HT1080 (cell line): ENCODE measurements around a stretch of chr10.

DNA sequence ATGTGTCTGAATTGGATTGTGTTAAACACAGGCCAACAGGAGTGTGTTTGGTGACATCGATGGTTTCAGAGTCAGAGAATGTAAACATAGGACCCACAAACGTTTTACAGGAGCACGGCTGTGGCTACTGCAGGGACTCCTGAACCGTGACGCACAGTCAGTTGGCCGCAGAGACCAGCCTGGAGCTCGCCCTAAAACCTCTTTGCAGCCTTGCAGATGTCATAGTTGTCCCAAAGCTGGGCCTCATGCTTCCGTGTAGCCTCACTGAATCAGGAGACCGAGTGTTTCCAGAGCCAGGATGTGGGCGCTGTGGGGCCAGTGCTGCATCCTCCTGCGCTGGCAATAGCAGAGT is 7.4 kb downstream of the RBM20 start:
RAMPAGE:
- cytosol, long total RNA = no peak
- long total RNA = no peak
- nucleus, long total RNA = no peak

DNA sequence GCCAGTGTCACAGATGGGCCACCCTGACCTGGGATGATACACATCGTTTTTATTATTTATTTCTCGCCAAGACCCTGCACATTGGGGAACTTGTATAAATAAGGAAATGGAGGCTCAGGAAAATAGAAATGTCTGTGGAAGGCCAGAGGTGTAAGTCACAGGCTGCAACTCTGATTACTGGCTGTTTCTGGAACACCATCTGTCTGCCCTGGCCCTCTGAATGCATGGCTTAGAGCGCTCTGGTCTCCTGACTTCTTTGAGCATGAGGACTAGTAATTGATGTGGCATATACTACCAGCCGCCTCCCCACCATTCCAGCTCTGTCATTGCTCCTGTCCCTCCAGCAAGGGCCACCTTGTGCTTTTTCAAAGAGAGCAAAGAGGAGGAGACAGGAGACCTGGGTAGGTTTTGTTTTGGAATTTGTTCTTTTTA is 81.7 kb upstream of the PDCD4 start:
RAMPAGE:
- cytosol, long total RNA = no peak
- long total RNA = no peak
- nucleus, long total RNA = no peak

DNA sequence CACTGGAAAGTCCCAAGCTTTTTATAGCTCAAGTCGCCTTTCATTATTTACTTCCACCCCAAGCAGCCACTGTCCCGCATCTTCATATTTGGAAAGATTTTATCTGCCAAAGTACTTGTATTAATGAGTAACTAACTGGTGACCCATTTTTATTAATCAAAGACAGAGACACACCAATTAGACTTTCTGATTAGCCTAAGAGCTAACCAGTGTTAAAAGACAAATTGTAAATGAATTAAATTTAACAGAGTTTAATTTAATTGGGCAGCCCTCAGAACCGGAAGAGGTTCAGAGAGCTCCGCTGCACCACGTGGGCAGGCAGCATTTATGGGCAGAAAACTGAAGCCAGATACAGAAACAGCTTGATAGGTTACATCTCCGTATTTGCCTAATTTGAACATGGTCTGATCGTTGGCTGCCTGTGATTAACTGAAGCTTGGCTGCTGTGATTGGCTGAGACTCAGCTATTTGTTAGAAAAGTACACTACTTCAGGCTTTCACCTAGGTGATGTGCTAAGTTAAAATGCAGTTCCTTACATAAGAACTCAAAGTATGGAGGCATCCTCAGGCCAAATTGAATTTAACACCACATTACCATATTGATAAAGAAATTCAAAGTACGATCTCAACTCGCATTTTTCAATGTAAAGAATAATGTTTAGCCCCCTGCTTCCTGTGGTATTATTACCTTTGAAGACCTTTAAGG is 78.3 kb upstream of the PDCD4 start:
RAMPAGE:
- cytosol, long total RNA = no peak
- long total RNA = no peak
- nucleus, long total RNA = no peak

RAMPAGE:
- cytosol, long total RNA = no peak
- long total RNA = no peak
- nucleus, long total RNA = no peak
Observed at GRCh38 chr10:110824564-110825105, 47.1 kb upstream of the PDCD4 start.

DNA sequence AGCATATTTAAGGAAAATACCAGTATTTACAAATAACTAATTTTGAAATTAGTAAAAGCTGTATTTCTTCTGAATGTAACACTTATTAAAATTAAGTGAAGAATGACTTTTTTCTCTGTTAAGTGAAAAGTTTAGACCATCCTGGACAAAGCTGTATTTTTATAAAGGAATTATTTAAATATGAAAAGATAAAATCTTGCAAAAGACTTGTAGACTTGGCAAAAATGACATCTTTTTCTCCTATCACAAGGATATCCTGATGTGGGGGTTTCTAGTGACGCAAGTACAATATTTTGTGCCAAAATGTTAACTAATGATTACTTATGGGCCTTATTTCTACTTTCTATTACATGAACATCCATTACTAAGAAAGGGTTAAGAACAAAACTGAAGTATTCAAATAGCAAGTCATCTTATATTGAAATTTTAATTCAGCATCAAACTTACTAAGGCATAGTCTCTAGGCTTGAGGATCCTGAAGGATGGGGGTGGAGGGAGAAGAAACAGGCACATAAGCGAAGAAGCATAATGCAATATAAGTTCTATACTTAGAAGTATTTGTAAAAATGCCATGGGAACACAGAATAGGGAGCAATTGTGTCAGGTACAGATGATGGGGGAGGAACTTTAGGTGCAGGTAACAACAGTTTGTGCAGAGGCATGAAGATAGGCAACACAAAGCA is 10.8 kb downstream of the BBIP1 start:
RAMPAGE:
- cytosol, long total RNA = no peak
- long total RNA = no peak
- nucleus, long total RNA = no peak

RAMPAGE:
- cytosol, long total RNA = no peak
- long total RNA = no peak
- nucleus, long total RNA = no peak
Observed at GRCh38 chr10:111076073-111076656, 664 bp upstream of the ADRA2A start.

DNA sequence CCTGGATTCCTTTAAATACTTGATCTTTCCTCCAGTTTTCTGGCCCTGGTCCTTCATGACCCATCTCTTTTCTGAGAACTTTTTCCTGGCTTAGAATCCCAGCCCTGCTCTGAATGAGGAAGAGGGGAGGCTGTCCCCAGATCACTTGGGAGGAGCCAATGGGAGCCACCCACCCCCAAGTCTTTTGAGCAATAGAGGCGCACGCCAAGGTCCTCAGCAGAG is 126.7 kb downstream of the ADRA2A start:
RAMPAGE:
- cytosol, long total RNA = no peak
- long total RNA = no peak
- nucleus, long total RNA = no peak

RAMPAGE:
- cytosol, long total RNA = no peak
- long total RNA = no peak
- nucleus, long total RNA = no peak
Observed at GRCh38 chr10:112241988-112242317, 41.2 kb upstream of the TECTB start.

RAMPAGE:
- cytosol, long total RNA = no peak
- long total RNA = no peak
- nucleus, long total RNA = no peak
Observed at GRCh38 chr10:112261637-112261836, 21.7 kb upstream of the TECTB start.

DNA sequence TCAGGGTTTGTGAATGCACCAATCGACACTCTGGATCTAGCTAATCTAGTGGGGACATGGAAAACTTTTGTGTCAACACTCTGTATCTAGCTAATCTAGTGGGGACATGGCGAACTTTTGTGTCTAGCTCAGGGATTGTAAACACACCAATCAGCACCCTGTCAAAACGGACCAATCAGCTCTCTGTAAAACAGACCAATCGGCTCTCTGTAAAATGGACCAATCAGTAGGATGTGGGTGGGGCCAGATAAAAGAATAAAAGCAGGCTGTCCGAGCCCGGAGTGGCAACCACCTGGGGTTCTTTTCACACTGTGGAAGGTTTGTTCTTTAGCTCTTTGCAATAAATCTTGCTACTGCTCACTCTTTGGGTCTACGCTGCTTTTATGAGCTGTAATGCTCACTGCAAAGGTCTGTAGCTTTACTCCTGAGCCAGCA is 1.8 kb upstream of the ACSL5 start:
RAMPAGE:
- cytosol, long total RNA = no peak
- long total RNA = no peak
- nucleus, long total RNA = no peak

RAMPAGE:
- cytosol, long total RNA = no peak
- long total RNA = no peak
- nucleus, long total RNA = no peak
Observed at GRCh38 chr10:112430657-112431144, 16.0 kb downstream of the ZDHHC6 start.

DNA sequence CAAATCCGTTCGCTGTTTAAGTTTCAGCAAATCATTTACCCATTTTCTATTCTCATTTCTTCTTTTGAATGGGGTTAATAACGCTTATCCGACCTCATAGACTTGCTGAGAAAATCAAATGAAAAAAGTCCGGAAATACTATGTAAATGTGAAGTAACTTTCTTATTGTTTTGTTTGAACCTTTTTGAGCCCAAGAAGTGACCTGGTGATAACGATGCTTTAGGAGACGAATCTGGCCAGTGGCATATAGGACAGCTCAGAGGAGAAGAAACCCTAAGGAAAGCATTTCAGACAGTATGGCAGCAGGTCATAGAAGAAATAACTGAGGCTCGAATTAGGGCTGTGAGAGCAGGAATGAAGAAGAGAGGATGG is 130.9 kb downstream of the VTI1A start:
RAMPAGE:
- cytosol, long total RNA = no peak
- long total RNA = no peak
- nucleus, long total RNA = no peak

DNA sequence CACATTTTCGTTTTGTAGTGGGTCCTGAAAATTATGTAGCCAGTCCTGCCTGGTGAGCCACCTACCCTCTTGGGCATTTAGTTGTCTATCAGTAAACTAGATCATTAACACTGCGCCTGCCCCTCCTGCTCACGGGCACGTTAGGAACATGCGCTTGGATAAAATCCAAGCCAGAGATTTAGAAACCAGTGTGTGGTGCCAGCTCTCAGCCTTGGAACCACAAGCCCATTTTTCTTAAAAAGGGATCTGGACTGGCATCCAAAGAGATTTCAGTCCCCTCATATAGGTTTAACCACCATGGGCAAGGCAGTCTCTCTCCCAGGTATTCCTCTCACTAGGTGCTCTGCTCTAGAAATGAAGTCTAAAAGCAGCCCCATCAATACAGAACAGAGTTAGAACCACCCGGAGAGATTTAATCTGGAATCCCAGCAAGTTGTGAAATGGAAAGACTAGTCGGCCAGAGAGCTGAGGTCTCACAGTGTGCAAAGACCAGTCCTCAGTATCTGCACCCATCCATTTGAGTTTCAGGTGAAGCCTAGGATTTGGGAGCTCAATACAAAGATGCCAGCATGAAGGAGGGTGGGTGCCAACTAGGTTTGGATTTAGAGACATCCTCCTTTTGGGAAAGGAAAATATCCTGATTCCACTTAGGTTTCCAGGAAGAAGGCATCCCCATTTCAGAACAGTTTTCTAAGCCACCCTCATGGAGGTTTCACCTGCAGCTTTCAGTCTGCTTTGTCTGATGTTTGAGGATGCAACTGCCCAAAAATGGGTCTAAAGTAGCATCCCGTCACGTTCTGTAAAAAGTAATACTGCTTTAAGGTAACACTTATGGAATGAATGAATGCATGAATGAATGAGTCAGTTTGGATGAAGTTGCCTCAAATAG is 123.7 kb upstream of the TCF7L2 start:
RAMPAGE:
- cytosol, long total RNA = no peak
- long total RNA = no peak
- nucleus, long total RNA = no peak

GRCh38 chr10:112845000-112845526 is 105.0 kb upstream of the TCF7L2 start:
RAMPAGE:
- cytosol, long total RNA = no peak
- long total RNA = no peak
- nucleus, long total RNA = no peak

DNA sequence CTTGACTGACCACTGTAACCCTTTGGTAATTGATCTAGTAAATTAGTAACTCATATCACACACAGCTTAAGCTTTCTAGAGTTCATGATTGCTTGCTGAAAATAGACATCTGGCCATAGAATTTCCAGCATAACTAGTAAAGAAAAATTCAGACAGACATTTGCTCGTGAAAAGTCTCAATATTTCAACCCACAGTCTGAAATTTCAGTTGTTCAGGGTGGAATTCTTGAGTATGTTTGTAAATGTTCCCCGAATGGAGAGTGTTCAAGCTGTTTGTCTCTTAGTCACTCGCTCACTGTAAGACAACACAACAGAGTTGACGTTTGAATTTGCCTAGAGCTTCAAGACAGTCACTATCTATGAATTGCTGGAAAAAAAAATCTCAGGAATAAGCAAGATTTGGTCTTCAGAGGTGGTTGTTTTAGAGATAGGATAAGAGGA is 34.0 kb upstream of the TCF7L2 start:
RAMPAGE:
- cytosol, long total RNA = no peak
- long total RNA = no peak
- nucleus, long total RNA = no peak

DNA sequence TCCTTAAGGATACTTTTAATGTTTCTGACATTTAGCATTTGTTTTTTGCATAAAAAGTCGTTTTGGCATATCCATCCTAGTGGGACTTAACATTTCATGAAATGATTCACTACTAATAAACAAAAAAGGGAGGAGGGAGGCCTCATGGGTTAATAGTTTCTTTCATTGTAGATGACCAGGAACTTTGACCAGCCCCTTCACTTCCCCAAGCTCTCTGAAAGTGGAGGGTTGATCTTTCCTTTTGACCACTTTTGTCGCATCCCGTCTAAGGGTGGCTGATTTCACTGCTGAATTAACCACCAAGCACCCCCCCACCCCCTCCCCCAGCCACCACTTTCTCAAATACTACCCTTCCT is 626 bp upstream of the TCF7L2 start:
RAMPAGE:
- cytosol, long total RNA = no peak
- long total RNA = no peak
- nucleus, long total RNA = no peak

RAMPAGE:
- cytosol, long total RNA = no peak
- long total RNA = no peak
- nucleus, long total RNA = no peak
Observed at GRCh38 chr10:113027700-113028205, 77.7 kb downstream of the TCF7L2 start.

RAMPAGE:
- cytosol, long total RNA = no peak
- long total RNA = no peak
- nucleus, long total RNA = no peak
Observed at GRCh38 chr10:113047448-113048015, 97.5 kb downstream of the TCF7L2 start.

DNA sequence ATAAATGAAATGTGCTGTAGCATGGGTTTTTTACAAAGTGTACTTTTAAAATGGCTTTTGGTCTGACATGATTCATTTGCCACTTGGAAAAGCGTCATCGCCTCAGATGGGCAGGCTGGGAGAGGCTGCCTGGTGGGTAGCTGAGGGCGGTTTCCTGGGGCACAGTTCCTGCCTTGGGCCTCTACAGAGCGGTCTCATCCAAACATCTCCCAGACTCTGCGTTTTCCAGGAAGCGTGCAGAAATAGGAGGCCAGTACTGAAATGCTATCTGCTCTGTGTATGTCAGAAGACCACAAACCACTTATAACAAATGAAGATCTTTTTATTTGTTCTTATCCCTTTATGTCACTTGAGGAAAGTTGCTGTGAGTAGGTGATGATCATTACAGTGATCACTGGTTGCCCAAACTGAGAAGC is 106.7 kb downstream of the TCF7L2 start:
RAMPAGE:
- cytosol, long total RNA = no peak
- long total RNA = no peak
- nucleus, long total RNA = no peak

RAMPAGE:
- cytosol, long total RNA = no peak
- long total RNA = no peak
- nucleus, long total RNA = no peak
Observed at GRCh38 chr10:113093834-113094449, 143.9 kb downstream of the TCF7L2 start.